Daoy (cell line): ENCODE measurements around the gene NALF1.

GRCh38 chr13:106100057-106100640 lies 435.3 kb downstream of the EFNB2 start:
- RAMPAGE, long total RNA: no peak

GRCh38 chr13:106623593-106624258 lies 55.8 kb upstream of the ARGLU1 start:
- RAMPAGE, long total RNA: no peak

DNA sequence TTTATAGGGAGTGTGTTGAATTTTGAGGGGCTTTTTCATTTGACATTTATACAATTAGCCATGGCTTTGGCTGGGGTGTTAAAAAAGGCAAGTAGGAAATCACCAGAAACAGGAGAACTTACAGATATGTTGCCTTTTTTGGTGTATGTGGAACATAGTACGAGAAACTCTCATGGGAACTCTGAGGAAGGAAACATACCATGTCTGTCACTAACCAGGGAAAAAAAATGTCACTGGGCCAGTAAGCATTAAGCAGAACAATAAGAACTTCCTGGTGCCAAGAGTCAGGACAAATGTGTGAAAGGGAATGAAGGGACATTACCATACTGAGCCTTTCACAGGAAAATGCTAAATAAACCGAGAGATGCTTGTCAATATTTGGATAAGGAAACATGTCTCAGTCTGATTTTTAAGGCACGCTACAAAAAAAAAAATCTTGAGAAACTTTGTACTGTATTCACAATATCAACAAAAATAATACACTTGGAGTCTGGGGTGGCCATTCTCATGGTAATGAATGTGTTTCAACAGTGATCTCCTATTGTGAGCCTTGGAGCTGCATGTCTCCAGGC lies 112.9 kb upstream of the ARGLU1 start:
- RAMPAGE, long total RNA: no peak

DNA sequence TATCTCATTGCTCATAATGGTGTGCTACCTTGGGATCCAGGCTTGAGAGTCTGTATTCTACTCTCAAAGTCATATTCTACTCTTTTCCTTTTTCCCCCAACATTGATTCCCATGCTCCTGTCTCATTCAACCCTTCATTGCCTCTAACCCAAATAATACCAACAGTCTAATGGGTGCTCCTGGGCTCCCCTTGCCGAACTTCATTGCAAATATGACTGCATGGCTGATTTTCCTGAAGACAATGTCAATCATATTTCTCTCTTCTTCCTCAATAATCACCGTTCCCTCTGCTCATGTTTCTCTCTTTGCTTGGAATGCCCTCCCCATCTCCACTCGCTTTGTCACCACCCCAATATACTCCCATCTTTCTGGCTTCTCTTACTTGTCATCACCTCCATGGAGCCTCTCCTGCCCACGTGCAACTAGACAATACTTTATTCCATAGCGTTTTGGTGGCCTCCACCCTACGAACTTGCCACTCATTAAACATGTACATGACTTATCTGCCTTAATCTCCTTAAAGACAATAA lies 147.6 kb downstream of the NALF1 start:
- RAMPAGE, long total RNA: no peak

DNA sequence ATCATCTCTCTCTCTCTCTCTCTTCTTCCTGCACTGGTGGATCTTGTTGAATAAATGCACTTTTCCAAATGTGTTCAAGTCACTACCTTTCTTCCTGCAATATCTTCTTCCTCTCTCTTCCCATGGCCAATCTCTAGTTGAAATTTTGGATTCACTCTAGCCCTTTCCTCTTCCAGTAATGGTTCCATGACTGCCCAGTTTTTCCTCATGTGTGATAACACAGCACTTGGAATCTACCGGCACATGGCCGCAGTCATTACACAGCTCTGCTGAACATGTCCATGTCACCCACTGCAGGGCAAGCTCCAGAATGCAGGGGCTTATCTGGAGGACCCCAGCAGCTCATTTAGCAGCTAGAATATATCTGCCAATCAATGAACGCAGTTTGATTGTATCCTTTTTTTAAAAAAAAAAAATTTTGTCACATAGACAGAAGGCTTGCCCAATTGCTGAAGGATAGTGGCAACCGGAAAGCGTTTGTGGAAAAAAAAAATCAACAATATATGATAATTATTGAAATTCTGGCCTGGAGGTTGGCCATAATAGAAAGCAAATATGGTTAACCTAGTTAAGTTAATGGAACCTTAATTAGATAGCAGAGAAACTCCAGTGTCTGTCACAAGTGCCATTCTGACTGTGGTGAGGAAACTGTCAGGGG lies 78.8 kb downstream of the NALF1 start:
- RAMPAGE, long total RNA: no peak

- RAMPAGE, long total RNA: no peak
These were observed at the start of gene NALF1 for GRCh38 chr13:107866790-107867625. Gene NALF1 (minus strand): TSS chr13:107867496.

GRCh38 chr13:107883433-107884177 lies 16.3 kb upstream of the NALF1 start:
- RAMPAGE, long total RNA: no peak

DNA sequence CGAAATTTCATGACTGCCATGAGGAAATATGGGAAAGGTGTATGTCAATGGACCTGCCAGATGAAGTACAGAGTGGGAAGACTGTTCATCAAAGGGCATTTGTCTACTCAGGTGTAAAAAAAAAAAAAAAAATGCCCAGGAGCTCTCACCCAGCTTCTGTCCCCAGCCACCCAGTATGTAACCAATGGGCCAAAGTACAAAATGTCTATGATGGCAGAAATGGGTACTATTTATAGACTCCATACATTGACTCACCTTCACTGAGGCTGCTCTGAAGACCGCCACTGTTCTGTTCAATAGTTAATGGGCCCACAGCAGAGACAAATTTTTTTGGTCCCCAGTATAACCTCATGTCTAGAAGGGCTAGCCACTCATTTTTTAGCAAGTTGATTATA lies 127.9 kb upstream of the NALF1 start:
- RAMPAGE, long total RNA: no peak

DNA sequence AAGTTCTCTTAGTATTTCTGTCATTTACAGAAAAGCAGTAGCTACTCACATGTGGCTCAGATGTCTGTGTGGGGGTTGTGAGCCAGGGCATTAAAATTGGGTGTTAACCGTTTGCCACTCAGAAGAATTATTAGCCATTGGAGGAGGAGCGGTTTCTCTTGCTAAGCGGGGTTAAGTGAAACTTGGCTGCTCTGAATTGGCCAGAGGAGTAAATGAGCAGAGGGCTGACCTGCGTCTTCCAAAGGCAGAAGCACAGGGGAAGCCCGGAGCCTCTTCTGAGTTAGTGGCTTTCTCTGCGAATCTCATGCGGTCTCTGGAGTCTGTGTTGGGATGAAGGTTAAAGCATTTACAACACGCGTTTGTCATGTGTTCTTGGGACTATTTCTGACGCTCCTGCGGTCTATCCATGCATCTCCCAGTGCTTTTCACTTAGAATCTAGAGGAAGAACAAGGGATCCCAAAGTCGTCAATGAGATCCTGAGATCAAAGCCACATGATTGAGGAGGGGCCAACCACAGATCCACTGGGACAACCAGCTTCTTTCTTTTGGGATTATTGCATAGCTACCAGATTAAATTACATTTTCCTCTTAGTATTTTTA lies 132.6 kb upstream of the MYO16 start:
- RAMPAGE, long total RNA: no peak

DNA sequence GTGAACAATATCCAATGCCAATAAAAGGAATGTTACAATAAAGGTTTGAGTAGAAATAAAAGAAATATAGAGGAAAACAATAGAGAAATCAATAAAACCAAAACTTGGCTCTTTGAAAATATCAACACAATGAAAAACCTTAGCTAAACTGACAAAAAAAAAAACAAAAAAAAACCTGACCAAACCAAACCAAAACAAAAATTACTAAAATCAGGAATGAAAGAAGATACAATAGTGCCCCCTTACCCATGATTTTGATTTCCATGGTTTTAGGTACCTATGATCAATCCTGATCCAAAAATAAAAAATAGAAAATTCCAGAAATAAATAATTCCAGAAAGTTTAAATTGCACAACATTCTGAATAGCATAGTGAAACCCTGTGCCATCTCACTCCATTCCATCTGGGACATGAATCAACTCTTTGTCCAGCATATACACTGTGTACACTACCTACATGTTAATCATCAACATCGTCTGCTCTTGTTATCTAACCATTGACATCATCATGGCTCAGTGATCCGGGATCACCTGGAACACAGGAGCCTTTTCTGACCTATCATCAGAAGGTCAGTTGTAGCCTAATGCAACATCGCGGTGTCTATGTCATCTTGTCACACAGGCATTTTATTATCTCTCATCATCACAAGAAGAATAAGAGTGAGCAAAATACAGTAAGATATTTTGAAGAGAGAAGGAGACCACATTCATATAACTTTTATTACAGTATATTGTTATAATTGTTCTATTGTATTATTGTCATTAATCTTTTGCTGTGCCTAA lies 75.6 kb downstream of the MYO16 start:
- RAMPAGE, long total RNA: no peak

DNA sequence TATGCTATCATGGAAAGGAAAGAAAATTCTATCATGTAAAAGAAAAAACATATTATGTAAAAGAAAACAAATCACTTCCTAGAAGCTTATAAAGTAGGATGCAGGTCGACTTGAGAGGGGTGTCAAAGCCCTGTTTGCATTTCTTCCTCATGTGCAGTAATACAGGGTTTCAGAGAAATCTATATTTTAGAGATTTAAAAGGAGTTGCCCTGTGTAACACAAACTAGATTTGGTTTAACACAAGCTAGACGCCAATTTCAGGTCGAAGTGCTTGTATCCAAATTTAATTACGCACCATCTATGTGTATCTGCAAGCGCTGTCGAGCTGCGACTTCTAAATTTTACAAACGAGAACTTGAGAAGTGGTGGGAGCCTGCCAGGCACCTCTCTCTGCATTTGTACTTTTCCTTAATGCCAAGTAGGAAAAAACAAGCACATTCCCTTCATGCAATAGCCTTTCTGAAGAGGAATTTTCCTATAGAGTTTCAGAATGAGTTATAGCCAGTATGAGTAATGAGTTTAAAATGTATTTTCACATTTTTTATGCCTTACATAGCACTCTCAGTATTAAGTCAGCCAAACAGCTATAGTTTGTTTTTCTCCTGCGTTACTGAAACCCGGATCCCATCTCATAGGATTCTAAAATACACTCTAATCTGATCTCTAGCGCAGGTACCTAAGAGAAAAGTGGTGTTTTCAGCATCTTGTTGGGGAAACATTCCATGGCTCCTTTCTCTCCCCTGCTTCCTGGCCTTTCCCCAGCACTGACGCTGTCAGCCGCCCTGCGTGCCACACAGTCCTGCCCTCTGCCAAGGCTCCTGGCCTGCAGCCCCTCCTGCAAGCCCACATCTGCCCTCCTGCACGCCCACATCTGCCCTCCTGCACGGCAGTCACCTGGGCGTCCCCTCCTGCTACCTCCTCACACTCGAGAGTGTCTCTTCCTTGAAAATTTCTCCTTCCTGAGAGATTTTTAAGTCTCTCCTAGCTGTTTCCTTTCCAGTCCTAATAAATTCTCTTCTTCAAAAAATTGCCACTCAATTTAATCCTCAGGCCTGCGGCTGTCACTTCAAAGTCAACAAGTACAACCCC lies 526.9 kb downstream of the MYO16 start:
- RAMPAGE, long total RNA: no peak

- RAMPAGE, long total RNA: no peak
These were observed 542.6 kb downstream of the IRS2 start for GRCh38 chr13:109243525-109244378.

- RAMPAGE, long total RNA: no peak
These were observed 517.0 kb downstream of the IRS2 start for GRCh38 chr13:109269312-109269906.

DNA sequence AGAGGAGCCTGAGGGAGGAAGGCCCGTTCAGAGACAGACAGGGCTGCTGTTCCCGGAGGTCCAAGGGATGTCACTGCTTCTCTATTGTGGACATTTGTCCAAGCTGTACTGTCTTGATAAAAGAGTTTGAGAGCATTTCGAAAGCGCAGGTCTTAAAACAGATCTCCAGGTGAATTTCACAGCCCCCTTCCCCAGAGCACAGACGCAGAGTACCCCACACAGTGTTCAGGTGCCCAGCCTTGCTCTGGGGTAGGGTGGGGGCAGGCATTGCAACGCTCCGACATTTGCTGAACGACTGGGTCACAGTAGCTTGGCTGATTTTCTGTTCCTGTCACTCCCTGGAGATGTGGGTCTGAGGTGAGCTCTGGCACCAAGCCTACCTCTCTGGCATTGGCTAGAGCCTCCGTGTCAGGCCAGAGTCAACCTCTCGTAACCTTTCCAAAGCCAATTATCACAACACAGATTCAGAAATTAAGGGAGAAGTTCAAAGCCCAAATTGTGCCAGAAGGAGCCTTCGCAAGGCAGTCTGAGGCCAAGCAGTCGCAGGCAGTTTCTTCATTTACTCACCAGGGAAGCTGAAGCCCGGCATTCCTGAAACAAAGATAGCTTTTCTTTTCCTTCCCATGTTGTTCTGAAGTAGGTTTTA lies 117.2 kb downstream of the IRS2 start:
- RAMPAGE, long total RNA: no peak

- RAMPAGE, long total RNA: no peak
These were observed 59.0 kb downstream of the IRS2 start for GRCh38 chr13:109727242-109727830.

DNA sequence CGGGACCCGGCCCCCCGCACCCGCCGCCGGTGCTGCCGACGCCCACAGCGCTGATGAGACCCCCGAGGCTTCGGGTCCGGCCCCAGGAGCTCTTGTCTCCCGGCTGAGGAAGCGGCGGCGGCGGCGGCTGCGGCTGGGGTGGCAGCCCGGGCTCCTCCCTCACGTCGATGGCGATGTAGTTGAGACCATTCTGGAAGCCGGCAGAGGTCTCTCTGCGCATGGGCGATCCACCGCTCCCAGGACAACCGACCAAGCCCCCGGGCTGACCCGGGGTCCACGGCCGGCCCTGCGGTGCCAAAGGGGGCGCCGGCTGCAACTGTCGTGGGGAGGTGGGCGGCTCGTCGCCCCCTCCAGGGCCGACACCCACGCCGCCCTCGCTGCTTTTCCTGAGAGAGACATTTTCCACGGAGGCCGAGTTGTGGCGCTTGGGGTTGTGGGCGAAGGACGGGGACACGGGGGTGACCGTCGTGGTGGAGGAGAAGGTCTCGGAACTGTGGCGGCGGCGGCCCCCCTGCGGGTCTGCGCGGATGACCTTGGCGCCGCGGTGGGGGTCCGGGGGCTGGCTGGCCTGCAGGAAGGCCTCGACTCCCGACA lies 4.2 kb downstream of the IRS2 start:
- RAMPAGE, long total RNA: no peak

GRCh38 chr13:109787134-109788181 lies 1.1 kb upstream of the IRS2 start:
- RAMPAGE, long total RNA: no peak

- RAMPAGE, long total RNA: no peak
These were observed 16.5 kb upstream of the IRS2 start for GRCh38 chr13:109802810-109803336.

DNA sequence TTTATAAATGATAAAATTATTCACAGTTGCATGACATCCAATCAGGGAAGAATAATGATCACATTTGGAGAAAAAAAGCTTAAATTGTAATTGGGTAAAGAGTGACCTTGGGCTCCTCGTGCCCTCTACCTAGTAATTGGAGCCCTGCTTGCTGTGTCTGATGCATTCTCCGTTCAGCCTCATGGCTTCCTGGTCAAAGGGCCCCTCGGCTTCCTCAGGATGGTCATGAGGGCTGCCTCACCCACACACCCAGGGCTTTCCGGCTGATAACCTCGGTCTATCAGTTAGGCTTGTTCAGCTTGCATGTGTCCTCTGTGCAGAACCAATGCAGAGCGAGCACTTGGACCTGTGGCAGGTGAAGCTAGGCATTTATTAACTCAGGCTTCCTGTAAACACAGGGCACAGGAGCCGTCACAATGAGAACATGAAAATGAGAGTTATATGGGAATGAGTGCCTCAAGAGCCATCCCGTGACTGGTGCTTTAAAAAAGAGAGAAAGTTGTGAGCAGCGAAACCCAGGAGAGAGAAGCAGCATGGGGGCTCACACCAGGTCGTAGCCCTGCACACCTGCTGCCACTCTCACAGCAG lies 50.2 kb upstream of the IRS2 start:
- RAMPAGE, long total RNA: no peak

- RAMPAGE, long total RNA: no peak
These were observed 237.7 kb upstream of the IRS2 start for GRCh38 chr13:110024120-110024376.